ENCODE measurements around the genes QRFP and LAMC3.

DNA sequence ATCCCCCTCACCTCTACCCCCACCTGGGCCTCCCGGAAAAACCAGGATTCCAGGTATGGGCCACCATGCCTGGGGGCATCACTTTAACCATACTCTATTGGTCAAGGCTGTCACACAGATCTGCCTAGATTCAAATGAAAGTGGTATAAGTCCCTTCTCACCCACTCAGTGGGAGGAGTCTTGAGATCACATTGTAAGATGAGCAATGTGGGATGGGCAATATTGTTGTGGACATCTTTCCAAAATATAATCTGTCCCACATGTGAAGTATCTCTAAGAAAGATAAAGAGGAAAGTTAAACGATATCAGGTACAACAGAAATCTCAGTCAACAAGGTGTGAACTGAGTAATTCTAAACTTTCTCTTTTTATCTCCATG lies 15.0 kb downstream of the FNBP1 start:
- PRO-cap, result no peak

GRCh38 chr9:130043930-130044246 lies 899 bp upstream of the FNBP1 start:
- PRO-cap, result no peak

DNA sequence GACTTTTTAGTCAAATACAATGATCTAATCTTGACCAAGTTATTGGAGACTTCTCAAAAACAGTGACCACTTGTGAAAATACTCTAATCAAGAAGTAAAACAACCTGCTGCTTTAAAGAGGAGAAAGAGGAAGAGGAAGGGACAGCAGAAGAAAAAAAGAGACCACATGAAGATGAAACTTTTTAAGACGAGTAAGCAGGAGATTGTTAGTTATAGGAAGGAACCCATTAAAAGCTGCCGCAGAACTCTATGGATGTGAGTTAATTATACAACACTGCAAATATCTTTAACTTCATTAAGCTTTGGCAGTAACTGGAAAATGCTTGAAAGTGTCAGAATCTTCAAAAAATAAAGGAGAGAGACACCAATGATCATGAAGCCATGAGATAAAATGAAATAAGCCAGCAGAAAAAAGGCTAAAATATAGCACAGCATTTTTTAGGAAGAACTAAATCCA lies 2.4 kb upstream of the FNBP1 start:
- PRO-cap, result no peak

DNA sequence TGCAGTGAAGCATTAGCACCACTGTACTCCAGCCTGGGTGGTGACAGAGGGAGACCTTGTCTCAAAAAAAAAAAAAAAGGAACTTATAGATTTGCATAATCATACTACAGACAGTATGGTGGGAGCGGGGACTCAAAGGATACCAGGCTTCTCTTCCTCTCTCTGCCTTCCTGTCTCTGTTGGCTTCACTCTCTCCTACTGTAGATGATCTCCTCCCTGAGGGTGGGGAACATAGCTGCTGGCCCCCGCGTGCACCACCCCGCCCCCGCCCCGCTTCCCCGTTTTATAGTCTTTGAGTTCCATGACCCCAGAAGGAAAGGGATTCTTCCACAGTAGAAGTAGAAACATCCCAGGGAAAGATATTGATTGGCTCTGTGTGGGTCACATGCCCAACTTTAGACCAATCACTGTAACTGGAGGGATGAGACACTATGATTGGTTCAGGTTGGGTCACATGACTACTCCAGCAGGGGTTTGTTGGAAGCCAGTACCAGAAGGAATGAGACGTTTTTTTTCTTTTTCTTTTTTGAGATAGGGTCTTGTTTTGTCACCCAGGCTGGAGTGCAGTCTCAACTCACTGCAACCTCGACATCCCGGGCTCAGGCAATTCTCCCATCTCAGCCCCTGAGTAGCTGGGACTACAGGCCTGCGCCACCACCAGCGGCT lies 11.3 kb upstream of the HMCN2 start:
- PRO-cap, result no peak

DNA sequence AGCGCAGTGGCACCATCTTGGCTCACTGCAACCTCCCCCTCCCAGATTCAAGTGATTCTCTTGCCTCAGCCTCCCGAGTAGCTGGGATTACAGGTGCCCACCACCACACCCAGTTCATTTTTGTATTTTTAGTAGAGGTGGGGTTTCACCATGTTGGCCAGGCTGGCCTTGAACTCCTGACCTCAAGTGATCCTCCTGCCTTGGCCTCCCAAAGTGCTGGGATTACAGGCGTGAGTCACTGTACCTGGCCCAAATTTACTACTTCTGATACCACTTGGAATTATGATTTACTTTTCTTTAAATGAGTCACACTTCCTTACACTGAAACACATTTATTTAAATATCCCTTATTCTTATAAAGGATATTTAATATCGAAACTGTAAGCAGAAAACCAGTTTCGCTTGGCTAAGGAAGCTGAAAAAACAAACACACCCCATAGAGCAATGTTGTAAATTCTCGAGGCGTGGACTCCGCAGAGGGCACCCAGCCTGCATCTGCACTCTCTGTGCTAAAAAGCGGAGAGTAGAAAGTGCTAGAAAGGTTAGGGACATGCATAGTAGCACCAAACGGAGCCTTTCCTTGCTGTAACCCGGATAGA lies 86.4 kb downstream of the HMCN2 start:
- PRO-cap, result no peak

DNA sequence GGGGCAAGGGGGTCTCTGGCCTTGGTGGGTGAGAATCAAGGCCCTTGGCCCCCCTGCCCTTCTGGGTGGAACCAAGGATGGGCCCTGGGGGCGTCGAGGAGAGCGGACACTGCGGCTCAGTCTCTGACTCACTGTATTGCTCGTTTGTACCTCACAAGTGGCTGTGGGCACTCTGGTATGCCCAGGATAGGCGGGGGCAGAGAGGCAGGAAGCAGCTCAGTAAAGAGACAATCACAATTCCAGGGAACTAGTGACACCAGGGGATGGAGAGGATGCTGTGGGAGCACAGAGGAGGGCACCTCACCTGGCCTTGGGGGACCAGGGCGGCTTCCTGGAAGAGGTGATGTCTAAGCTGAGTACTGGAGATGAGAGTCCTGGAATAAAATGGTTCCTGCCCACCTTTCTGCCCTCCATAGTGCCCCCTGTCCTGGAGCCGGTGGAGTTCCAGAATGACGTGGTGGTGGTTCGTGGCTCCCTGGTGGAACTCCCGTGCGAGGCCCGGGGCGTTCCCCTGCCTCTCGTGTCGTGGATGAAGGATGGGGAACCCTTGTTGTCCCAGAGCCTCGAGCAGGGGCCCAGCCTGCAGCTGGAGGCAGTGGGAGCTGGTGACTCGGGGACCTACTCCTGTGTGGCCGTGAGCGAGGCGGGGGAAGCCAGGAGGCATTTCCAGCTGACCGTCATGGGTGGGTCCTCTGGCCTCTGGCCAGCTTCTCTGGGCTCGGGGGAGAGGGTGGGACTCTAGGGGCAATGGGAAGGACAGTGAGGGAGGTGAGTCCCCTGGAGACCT lies 51.2 kb upstream of the ASS1 start:
- PRO-cap, result no peak

DNA sequence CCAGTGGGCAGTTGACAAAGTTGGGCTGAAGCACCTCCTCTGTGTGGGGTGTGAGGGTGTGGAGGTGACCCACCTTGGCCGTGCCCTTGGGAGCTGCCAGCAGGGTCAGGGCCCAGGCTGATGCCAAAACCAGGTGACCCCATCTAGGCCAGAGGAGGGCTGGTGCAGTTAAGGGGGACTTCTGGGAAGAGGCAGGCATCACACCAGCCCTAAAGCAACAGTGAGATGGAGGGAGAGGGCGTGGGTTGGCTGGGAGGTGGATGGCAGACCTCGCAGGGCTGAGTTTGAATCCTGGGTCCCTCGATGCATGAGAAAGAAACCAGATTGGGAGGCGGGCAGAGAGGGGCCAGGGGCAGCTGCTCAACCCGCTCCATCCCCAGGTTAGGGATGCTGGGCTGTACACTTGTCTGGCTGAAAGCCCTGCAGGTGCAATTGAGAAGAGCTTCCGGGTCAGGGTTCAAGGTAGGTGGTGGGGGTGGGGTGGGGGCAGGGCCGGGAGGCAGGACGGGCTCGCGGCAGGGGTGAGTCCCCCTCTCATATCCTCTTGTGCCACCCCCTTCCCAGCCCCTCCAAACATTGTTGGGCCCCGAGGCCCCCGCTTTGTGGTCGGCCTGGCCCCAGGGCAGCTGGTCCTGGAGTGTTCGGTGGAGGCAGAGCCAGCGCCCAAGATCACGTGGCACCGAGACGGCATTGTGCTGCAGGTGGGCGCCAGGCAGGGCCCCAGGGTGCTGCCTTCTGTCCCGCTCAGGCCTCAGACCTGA lies 49.9 kb upstream of the ASS1 start:
- PRO-cap, result no peak

DNA sequence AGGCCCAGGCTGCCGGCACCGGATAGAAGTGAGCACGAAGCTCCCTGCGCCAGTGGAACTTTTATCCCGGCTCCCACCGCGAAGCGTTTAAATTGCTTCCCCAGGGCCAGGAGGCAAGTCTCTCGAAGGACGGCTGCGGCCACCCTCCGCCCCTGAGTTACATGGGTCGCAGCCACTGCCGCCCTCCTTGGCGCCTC lies 398 bp upstream of the ASS1 start:
- PRO-cap, result no peak

DNA sequence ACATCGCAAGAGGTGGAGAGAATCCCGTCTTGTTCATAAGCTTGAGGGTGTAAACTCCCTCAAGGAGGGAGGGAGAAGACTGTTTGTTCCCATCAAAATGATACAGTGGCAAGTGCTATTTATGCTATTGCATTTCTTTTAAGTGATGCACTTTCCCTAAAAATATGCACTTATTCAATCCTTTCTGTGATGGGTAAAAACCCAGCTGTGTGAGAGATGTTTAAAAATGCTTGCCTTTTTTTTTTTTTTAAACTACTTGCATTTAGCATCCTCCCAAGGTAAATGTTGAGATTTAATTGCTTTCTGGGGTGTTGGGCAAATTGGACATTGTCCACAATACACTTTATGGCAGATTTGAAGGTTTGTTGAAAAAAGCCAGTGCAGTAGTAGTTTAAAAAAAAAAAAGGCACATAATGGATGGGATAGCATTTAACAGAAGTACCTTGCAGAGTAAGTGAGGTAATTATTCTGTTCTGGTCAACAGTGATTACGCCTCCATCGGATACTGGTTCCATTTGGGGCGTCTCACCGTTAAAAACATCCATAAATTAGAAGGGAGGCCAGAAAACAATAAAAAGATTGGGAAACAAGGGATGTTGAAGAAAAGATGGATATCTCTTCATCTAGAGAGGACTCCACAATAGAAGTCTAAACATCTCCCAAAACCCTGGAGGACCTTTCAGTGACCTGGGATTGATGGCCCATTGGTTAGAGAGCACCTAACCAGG lies 32.2 kb downstream of the FUBP3 start:
- PRO-cap, result no peak

GRCh38 chr9:130682358-130682887 lies 11.2 kb upstream of the EXOSC2 start:
- PRO-cap, result no peak

DNA sequence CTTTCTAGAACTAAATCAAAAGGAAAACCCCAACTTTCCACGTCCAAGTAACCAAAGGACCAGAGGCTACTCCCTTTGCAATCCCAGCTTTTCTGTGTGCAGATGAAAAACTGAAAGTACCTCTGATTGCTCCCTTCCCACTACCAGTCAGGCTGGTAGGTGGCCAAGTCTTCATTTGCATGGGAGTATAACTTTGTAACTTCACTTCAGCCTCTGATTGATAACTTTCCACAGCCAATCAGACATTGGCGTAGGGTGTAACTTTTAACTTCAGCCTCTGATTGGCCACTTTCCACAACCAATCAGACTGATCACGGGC lies 3.7 kb upstream of the EXOSC2 start:
- PRO-cap, result no peak

DNA sequence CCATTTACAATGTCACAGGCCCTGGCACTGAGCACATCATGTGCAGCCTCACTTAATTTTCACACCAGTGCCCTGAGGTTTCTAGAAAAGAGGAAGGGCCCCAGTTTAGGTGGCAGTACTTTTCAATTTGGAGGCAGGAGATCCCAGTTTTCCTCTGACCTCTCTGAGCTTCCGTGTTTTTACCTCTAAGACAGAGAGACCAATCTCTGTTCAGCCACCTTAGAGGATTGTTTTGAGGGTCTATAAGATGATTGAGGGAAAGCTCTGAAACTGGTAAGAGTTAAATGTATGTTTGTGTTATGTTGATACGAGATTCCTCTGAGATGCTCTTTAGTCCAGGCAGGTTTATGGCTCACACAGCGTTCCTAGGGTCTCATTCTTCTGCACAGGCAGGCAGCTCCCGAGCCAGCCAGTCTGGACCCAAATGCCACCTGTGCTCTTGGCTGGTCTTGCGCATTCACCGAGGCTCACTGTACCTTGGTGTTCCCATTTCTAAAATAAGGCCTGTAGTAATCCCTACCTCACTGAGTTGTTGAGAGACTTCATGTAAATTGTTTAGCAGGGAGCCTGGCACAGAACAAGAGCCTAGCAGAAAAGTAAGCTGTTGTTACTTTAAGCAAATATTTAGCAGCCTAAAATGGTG lies 4.6 kb downstream of the ABL1 start:
- PRO-cap, result no peak

DNA sequence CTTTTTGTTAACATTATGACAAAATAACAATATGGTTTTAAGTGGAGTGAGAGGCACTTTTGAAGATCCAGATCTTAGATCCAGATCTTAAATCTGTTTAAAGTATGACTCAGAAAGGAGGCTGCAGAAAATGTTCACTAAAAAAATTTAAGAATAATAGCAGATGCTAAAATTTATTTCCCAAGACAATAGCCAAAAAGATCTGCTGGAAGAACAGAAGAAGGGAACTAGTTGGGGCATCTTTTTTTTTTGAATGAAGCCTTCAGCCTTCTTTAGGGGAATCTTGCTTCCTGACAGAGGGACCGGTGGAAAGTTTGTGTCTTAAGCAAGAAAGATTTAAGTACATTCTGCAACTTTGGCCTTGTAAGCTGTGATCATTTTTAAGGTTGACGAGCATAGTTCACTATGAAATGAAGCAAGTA lies 12.1 kb downstream of the ABL1 start:
- PRO-cap, result no peak

- PRO-cap, result no peak
Observed at GRCh38 chr9:130880394-130880917, 16.2 kb downstream of the QRFP start.

GRCh38 chr9:130896738-130897201 lies at the start of gene QRFP:
Gene QRFP (minus strand): TSS chr9:130896812.
- PRO-cap, result no peak

DNA sequence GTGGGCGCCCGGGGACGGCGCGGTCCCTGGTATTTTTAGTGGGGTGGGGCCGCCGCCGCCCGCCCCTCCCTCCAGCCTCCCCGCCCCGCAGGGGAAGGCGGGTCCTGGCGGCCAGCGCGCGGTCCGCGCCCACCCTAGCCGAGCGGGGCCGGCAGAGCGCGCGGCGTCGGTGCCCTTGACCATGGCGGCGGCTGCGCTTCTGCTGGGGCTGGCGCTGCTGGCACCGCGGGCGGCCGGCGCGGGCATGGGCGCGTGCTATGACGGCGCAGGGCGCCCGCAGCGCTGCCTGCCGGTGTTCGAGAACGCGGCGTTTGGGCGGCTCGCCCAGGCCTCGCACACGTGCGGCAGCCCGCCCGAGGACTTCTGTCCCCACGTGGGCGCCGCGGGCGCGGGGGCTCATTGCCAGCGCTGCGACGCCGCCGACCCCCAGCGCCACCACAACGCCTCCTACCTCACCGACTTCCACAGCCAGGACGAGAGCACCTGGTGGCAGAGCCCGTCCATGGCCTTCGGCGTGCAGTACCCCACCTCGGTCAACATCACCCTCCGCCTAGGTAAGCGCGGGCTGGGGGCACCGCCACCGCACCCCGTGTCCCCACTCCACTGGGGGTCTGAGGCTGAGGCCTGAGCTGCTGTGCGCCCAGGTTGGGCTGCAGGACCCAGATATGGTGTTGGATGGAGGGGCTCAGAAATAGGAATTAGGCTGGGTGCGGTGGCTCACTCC lies at the start of gene LAMC3:
Gene LAMC3, plus strand, starts transcription at position 141 of the 724 bp plus-strand sequence.
- PRO-cap, result unidirectional peak, minus-strand start at position 201 of the sequence

DNA sequence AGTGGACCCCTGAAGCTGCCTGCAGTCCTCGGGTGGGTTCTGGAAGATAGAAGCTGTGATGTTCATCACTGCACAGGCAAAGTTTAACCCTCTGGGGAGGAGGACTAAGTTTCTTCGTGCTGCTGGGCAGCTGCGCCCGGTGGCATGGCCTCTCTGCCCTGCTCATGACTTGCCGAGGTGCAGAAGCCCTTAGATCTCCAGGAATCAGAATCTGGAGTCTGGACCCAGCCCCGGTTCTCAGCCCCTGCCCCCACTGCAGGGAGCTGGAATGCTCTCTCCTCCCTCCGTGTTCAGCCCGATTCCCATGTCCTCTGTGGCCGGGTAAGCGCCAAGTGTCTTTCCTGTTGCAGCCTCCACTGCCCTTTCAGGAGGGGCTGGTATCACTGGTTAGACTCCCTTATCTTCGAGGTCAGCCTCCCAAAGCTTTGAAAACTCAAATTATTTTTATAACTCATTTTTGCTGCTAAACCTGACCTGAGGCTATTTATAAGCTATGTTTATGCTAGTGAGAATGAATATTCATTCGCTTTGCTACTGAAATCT lies 1.7 kb downstream of the LAMC3 start:
- PRO-cap, result no peak

GRCh38 chr9:131011320-131011872 lies 2.4 kb downstream of the LAMC3 start:
- PRO-cap, result no peak

- PRO-cap, result no peak
Observed at GRCh38 chr9:131144069-131145215, 19.1 kb downstream of the NUP214 start.

GRCh38 chr9:131234689-131235123 lies 41.6 kb downstream of the FAM78A start:
- PRO-cap, result no peak

All from osteocyte (in vitro differentiated cells).